Neural cell (in vitro differentiated cells): ENCODE measurements around a stretch of chr15.

- RAMPAGE, long total RNA, result no peak
Measured at GRCh38 chr15:99076453-99077139, 28.3 kb upstream of the SYNM start.

- RAMPAGE, long total RNA, result no peak
Measured at GRCh38 chr15:99120265-99120754, 15.4 kb downstream of the SYNM start.

GRCh38 chr15:99174210-99175553 lies 69.8 kb downstream of the SYNM start:
- RAMPAGE, long total RNA, result no peak

DNA sequence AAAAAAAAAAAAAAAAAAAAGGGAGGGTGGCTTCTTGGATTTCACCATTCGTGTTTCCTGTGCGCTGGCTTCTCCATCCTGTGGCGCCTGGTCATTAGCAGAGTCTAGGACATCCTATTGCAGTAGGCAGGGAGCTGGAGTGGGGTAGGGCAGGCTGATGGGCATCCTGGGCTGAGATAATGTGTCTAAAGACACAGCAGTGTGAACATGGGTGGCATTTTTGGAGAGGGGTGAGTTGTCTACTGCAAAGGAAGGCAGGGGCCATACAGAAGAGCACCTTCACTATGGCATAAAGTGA lies 65.5 kb upstream of the MEF2A start:
- RAMPAGE, long total RNA, result no peak

DNA sequence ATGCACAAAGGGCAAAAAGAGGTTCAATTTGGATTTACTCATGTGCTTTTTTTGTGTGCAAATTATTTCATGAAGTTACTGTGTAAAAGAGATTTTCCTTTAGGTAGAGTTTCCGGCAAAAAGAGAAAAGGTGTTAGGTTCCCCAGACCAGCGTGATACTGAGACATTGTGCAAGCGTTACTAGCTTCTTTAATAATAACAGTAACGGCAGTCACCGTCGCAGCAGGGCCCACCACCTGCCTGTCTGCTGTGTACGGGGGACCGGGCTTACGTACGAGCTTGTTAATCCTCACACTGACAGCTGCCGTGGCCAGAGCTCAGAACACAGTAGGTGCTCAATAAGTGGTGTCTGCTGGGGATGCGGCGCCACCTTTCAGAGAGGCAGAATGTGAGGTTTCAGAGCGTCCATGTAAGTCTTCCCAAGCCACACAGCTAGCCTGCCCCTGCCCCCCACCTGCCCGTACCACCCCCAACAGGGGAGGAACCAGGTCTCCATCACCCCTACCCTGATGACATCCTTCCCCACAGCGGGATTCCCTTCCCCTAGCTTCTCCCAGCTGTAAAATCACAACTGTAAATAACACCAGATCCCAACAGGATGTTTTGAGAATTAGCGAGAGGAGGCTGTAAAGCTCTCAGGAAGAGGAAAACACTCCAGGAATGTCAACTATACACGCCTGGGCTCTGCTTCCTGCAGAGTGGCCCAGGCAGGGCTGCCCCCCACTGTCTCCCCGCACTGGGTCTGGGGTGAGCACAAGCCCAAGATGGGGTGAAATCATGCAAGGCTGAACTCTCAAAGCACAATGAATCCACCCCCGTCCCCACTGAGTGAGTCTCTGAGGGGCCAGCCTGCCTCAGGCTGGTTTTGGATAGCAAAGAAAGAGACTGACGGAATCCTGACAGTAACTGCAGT lies 250.0 kb upstream of the LYSMD4 start:
- RAMPAGE, long total RNA, result no peak

DNA sequence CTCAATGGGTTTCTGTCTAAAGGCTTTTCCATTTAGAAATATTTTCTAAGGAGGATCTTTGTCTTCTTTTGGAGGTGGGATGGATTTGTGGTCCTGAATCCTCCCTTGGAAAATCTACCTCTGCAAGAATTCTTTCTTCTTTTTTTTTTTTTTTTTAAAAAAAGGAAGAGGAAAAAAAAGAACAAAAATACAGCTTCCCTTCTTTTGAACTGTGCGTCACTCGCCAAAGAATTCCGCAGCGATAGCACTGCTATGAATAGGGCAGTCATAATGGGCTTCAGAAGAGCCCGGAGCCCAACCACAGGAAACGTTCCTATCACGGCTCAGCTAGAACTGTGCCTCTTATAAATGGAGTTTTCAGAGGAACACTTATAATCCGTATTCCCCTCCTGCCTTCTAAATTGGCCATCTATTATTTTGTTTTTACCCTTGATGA lies 227.7 kb downstream of the ADAMTS17 start:
- RAMPAGE, long total RNA, result no peak

DNA sequence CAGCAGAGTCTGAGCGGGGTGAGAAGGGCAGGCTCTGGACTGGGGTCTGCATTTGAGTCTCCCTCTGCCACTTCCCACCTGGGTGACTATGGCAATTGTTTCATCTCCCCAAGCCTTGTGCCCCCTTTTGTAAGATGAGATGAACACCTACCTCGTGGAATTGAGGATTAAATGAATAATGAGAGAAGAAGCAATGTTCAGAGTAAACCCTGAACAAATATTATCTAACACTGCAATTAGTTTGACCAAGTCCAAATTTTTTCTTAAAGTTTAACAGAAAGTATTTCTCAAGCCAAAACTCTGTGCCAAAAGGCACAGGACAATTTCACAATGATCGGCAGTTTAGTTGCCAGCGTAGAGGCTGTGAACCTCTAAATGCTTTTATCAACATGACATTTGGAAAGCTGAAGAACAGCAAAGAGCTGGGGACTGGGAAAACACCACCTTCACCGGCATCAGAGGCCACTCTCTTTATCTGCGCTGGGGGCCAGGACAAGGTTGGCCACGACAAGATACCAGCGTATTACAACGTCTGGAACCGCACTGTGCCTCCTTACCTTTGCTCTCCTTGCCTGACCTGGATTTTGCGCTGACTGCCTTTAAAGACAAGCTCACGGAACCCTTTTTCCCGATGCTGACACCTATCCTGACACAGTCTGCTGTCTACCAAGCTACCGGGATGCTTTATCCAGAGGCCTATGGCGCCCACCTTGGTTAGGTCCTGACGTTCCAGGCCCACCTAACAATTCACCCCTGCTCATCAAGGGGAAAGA lies 125.6 kb downstream of the ADAMTS17 start:
- RAMPAGE, long total RNA, result no peak

DNA sequence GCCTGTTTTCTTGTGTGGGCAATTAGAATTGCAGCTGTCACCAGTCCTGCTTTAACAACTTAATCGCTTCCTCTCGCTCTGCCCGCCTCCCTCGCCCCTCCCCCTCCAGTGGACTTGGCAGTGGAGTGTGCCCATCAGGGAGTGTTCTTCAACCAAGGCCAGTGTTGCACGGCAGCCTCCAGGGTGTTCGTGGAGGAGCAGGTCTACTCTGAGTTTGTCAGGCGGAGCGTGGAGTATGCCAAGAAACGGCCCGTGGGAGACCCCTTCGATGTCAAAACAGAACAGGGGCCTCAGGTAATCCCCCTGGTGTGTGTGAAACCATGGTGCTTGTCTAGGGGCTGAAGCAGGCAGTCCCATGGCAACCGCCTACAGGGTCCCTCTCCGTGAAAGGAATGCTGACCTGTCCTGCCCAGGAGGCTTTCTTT lies 18.7 kb upstream of the LRRK1 start:
- RAMPAGE, long total RNA, result no peak

DNA sequence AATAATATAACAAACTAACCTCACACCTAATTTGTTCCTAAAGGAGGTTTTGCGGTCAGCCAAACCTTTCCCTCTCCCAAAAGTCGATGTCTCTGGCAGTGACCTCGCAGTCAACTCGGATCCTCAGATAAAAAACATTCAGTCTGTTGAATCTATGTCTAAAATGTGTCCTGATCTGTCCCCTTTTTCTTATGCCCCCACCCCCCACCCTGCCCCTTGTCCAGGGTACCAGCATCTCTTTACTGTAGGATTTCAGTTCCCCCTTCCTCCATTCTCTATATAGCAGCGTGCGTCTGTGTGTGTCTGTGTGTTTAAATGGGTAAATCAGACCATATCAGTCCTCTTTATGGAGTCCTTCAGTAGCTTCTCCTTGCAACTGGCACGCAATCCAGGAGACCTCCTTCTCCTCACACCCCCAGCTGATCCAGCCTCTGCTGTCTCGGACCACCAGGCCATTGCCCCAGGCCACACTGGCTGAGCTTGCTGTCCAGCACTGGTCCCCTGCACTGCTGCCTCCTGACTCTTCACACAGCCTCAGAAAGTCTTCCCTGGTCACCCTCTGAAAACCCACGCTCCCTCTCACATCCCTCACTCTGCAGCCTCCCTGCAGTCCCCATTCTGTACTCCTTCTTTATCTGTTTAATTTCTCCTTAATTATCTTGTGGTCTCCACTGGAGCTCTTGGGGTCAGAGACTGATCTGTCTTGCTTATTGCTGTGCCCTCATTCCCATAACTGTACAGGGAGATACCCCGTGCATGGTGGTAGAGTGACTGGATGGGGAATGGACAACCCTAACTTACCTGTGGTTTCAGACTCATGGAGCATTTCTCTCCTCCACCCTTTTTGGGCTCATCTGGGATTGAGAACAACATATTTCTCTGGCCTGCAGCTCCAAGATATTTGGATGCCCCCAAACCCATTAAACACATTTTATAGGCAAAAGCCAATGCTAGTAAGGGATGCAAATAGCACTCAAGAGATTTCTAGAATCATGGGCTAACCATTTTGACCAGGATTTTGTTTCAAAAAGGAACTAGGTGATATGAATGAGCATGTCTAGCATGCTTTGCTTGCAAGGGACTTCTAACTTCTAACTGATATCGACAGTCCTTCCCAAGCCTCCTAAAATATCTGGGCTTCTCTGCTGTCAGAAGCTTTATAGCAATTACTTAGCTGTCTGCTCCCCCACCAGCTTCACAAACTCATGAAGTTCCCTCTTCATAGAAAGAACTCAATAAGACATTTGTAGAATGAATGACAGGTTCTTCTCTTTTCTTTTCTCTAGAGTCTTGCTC lies 1.7 kb downstream of the LRRK1 start:
- RAMPAGE, long total RNA, result no peak

DNA sequence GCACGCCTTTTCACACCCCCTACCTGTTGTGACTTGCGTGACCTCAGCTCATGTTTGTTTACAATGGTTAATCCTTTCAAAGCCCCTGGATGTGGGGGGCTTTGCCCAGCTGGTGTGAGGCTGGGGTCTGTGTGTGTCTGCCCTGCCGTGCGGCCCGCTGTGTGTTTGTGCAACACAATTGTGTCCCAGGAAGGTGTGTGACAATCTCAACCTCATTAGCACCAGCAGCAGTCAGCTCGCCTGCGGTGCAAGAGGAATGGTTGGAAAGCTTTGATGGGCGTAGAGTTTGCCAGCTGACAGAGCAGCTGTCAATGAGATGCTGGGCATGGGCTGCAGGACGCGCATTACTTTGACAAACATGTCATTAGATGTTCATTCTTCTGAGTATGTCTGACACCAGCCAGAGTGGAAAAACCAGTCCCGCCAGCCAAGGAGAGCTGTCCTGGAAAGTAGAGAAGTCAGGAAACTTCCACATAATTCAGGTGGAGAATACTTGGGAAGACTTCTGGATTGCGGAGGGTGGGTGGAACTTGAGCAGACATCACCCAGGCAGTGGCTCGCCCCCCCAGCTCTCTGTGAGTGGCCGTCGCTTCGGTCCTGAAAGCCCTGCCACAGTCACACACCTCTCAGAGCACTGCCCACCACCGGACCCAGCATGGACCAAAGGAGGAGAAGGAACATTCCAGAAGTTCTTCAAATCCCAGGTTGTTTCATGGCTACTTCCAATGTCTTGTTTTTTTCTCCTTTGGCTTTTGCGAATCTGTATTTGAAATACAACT lies 9.7 kb downstream of the LRRK1 start:
- RAMPAGE, long total RNA, result no peak

- RAMPAGE, long total RNA, result no peak
Measured at GRCh38 chr15:101067732-101068133, 148.6 kb downstream of the LRRK1 start.

GRCh38 chr15:101268166-101269157 lies 8.8 kb downstream of the SELENOS start:
- RAMPAGE, long total RNA, result no peak

DNA sequence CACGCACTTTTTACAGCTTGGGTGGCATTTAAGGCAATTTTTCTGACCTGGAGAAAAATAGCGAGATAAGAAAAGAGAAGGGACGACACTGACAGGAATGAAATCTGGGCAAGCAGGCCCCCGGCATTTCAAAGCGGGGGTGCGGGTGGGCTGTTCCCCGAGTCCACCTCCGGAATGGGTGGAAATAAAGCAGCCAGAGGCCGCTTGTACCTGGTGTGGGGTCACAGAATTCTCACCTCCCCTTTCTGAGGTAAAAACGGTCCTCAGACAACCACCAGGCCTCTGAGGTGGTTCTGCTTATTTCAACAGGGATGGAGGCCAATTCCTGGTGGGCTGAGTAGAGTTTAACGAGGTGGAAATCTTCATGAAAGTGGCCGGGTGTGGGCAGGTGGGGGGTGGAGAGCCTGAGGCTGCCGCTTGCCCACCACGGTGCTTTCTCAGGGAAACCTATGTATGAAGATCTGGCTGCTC lies 27.5 kb upstream of the SNRPA1 start:
- RAMPAGE, long total RNA, result no peak

DNA sequence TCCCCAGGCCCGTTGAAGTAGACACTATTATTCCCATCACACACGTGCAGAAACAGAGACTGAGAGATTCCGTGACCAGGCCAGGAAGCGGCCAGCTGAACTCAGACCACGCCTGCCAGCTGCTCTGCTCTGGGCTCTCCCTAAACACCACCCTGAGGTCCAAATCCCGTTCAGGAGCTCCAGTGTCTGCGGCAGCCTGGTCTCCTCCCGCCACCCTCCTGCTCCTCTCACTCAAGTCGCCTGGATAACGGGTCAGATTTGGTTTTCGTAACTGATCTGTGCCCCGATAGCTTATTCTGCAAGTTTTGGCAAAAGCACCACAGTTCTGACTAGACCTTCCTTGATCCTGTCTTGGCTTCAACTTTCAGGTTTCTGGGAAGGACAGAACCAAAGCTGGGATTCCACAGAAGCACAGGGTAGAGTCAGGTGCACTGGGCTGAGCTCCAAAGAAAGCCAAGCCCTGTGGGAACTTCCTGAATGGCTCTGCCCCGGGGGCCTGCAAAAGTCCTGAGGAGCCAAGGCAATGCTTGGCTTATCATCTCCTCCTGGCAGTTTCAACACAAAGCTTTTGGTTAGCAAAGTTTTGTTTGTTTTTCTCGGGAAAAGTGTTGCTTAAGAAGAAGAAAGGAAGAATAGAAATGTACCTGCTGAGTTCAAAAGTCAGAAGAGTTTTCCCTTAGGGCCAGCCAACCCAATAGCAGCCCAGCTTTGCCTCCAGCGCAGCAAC lies 53.8 kb upstream of the SNRPA1 start:
- RAMPAGE, long total RNA, result no peak

DNA sequence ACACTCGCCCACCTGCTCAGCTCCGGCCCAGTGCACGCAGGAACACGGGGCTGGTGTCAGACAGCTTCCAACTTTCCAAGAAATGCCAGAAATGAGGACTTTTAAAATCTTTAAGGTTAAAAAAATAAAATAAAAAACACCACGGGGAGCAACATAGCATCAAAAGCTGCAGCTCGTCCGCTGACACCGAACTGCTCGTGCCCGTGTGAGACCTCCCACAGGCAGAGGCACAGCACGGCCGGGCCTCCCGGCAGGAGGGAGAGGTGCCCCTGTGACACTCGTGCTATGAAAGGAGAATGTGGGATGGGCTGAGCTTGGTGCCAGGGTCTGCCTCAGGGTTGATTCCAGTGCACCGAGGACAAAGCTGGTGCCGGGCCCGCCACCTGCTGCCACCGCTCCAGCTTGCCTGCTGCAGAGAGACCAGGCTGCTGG lies 73.7 kb upstream of the SNRPA1 start:
- RAMPAGE, long total RNA, result no peak

DNA sequence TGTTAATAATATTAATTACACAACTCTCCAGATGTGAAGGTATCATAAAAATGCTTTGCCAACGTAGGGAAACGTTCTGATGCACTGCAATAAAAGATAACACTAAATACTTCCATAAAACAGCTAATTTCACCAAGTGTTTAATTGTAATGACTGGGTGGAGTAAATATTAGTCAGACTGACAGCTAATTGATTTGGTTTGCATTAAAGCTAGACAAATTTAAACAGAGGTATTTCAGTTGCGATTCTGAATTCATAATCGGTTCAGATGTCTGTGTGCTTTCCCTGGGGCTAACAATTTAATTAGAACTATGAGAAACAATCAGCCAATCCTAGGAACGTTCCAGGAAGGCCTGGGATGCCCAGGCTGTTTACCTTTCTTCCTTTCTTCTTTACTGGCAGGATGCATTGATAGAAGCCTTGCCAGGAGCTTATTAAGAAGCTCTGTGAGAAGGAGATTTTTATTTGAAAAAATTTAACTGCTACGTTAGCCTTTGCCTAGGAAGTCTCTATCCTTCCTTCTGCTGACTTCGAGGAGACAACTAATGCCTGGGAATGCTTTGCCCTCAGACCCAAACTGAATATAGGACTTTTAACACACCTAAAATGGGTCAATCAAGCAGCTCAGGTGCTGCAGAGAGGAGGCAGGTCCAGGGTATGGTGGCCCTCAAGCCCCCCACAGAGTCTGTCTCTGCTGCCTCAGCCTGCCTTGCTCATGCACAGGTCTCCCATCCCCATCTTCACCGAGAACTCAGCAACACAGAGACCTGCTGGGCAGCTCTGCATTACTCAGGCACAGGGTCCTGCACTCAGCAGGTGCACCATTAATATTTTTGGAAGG lies 48.6 kb downstream of the PCSK6 start:
- RAMPAGE, long total RNA, result no peak

DNA sequence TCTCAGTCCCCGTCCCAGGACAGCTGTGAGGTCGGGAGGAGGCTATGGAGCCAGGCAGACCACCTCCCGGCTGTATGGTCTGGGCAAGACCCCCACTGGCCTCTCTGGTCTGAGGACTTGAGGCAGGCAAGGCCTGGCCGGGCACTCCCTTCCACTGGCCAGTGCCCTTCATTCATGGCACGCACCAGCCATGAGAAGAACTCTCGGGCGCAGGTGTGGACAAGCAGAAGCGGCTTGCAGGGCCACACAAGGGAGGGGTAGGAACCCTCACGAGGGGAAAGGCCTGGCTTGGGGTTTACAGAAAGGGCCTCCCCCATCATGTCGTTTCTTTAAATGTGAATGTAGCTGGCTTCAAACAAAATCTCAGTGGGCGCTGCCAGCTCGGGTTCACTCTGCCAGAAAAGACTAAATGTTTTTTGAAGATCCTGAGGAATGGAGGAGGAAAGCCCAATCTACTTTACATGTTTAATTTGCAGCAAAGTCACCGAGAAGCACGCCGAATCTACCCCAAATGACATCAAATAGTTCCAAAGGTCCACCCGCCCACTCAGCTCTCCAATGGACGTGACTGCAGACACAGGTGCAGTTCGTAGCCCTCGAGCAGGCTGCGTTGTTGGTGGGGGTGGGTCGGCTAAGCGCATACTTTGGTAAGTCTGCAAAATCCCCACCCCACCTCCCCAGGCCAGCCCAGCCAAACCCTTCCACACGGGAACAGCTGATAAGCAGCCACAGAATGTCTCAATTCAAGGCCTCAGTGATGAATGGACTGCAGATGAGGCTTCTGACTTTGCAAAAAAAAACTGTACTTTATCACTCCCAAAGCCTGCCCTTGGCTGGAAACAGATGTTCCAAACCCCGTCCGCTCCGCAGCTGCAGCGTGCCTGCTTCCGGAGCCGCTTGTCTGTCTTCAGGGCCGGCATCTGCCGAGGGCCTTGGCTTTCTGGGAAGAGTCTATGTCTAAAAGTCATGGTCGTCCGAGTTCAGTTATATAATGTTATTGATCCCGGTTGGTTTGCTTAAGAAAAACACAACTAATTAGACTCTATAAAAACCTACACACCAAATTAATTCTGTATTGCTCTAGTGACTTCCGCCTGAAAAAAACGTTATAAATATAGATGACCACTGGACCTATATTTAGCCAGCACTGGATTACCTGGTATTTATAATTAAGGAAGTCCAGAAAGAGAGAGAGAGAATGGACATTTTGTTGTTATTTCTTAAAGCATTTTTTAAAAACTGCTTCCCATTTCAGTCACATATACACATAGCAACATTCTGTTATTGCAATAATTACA lies 38.3 kb downstream of the PCSK6 start:
- RAMPAGE, long total RNA, result no peak

GRCh38 chr15:101464021-101464615 lies 25.4 kb downstream of the PCSK6 start:
- RAMPAGE, long total RNA, result no peak

- RAMPAGE, long total RNA, result no peak
Measured at GRCh38 chr15:101482191-101483600, 6.8 kb downstream of the PCSK6 start.

GRCh38 chr15:101651655-101651797 lies 655 bp downstream of the TM2D3 start:
- RAMPAGE, long total RNA, result no peak